Smooth muscle cell (in vitro differentiated cells): ENCODE measurements around the genes MTERF1 and CYP51A1.

DNA sequence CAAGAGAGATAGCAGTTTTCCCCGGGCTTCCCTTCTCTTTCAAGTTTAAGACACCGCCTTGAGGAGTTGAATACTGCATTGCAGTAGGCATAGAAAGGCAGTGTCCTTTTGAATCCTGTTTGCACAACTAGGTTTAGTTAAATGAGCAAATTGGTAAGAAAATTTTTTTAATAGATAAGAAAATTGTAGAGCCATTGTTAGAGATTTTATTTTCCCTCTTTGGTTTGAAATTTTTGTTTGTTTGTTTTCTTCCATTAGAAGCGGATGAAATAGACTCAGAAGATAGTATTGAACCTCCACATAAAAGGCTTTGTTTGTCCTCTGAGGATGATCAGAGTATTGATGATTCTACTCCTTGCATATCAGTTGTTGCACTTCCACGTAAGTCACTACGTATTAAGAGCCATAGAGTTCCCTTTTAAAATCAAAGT is 14.0 kb downstream of the DMTF1 start:
- RAMPAGE, long total RNA: no peak

- RAMPAGE, long total RNA: no peak
Measured at GRCh38 chr7:87199895-87200551, 19.5 kb downstream of the TMEM243 start.

DNA sequence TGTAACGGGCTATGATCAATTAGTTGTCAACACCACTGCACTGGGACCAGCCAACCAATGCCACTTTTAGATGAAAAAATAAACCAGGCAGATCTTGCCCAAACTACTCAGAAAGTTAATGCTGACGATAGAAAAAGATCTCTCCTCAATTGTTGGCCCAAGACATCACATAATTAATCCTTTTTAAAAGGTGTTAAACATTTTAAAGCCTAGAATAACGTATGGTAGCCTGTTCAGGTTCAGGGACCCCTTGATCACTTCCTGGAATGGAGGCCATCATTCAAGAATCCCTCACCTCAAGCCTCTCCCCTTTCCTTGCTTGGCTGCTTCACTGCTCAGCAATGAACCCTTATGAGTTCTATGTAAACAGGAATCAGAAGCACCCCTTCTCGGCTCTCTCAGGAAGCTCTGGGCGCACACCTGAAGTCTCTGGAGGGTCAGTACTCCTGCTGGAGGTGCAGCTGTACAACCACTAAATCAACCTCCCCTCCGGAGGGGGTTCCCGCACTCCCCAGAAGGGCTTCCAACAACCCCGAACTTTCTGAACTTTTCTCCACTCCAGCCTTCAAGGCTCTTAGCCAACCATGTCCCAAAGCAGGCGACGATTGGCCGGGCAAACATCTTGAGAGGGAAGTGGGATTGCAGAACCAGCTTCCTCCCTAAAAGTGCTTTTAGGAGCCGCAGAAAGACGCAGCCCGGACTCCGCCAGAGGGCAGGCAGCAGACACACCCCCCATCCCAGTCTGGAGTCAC is 695 bp downstream of the TMEM243 start:
- RAMPAGE, long total RNA: no peak

DNA sequence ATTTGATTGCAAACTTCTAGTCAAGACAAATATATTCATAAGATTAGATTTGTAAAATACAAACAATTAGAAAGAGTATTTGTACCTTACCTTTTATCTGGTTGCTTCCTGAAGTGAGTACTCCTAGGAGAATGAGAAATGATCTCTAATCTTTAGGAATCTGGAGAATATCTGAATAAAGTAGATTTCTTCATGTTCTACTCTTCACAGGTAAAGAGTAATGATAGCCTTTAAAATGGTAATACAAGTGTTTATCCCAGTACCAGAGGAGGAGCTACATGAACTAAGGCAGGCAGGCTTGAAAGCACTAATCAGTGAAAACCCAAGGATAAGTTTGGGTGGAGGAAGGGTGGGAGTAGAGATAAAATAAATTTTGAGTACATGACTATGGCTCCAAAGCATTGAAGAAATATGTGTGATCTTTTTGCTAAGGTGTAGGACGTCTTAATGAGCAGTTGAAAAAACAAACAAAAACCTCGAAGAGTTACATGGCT is 84.9 kb downstream of the RUNDC3B start:
- RAMPAGE, long total RNA: no peak

- RAMPAGE, long total RNA: no peak
Measured at GRCh38 chr7:87910749-87911047, 23.4 kb upstream of the ADAM22 start.

GRCh38 chr7:89839932-89840251 is 314.4 kb upstream of the STEAP1 start:
- RAMPAGE, long total RNA: no peak

- RAMPAGE, long total RNA: no peak
Measured at GRCh38 chr7:90213316-90214328, 2.1 kb downstream of the STEAP2 start.

DNA sequence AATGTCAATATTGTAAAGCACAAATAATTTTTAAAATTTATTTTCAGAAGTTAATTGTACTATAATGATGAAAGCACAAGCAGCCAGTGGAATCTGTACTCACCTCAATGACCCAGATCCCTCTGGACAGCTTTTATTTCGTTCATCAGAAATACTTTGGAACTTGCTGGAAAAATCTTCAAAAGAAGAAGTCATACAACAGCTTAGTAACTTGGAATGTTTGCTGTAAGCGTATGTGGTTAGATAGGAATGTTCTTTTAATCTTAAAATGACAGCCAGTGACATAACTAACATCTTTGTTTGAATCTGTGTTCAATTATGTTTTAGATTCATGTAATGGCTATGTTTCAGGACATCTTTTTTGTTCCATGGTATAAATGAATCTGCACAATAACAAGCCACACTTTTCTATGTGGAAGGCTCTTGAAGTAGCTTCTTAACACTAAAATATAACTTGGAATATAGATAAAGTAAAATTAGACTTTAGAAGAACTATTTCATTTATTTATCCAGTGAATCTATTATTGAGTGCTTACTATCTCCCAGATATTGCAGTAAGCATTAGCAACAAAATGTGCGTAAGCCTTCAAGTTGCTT is 26.9 kb downstream of the CFAP69 start:
- RAMPAGE, long total RNA: no peak

DNA sequence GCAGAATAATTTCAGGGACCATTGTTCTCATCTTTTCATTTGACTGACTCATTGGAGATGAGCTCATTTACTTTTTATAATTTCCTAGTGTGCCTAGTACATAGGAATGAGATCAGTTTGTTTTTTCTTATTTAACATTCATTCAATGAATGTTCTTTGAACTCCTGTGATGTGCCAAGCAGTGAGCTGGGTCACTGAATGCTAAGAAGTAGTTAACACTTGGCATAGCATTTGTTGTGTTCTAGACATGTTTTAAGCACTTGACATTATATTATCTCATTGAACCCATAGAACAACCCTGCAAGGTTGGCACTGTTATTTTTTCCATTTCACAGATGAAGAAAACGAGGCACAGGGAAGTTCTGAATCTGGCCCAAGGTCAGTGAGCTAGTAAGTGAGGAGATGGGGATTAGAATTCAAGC is 8.4 kb downstream of the CLDN12 start:
- RAMPAGE, long total RNA: no peak

- RAMPAGE, long total RNA: no peak
Measured at GRCh38 chr7:90463462-90463773, 6.0 kb upstream of the PTTG1IP2 start.

DNA sequence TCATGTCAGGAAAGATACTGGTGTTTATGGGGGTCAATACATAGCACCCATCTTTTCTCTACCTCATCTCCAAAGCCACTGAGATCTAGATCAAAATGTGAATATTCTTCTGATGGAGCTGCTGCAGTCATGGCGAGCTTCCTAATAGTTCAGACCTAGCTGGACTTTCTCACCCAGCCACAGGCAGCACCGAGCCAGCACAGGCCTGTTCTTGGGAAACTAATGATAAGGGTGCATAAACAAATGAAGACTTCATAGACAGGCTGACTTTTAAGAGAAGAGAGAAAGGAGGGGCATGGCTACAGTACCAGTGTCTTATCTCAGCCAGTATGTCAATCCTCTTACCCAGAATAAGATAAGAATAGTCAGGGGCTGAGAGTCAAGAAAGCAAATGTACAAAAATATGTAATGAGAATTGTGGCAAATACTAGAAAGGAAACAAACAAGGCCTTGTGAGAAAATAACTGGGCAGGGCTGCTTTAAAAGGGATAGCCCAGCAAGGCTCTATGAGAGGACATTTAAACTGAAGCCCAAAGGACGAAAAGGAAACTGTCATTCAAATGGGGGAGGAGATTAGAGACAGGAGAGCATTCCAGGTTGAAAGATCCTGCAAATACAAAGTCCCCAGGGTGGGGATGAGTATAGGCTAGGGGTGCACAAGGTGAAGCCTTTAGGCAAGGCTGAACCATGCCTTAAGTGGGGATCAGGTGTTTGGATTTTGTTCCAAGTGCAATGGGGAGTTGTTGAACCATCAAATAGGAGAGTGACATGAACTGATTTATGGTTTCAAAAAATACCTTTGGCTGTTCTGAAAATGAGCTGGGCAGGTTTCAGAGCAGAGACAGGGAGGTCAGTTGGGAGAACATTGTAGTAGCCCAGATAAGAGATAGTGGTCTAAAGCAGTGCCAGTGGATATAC is 21.7 kb upstream of the CDK14 start:
- RAMPAGE, long total RNA: no peak

- RAMPAGE, long total RNA: no peak
Measured at GRCh38 chr7:90594688-90595423, 1.3 kb upstream of the CDK14 start.

DNA sequence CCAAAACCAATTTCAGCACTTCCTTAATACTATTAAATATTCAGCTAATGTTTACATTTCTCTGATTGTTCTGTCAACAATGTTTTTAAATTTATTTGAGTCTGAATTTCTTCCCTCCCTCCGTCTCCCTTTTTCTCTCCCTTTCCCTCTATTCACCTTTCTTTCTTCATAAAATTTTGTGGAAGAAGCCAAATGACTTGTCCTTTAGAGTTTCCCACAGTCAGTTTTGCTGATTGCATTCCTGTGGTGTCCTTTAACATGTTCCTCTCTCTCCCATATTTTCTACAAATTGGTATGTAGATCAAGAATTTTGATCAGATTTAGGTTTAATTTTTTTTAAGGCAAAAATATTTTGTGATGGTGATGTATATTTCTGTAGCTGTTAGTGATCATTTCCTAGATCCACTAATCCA is 83.1 kb upstream of the FZD1 start:
- RAMPAGE, long total RNA: no peak

GRCh38 chr7:91875712-91876037 is 4.8 kb downstream of the MTERF1 start:
- RAMPAGE, long total RNA: no peak

DNA sequence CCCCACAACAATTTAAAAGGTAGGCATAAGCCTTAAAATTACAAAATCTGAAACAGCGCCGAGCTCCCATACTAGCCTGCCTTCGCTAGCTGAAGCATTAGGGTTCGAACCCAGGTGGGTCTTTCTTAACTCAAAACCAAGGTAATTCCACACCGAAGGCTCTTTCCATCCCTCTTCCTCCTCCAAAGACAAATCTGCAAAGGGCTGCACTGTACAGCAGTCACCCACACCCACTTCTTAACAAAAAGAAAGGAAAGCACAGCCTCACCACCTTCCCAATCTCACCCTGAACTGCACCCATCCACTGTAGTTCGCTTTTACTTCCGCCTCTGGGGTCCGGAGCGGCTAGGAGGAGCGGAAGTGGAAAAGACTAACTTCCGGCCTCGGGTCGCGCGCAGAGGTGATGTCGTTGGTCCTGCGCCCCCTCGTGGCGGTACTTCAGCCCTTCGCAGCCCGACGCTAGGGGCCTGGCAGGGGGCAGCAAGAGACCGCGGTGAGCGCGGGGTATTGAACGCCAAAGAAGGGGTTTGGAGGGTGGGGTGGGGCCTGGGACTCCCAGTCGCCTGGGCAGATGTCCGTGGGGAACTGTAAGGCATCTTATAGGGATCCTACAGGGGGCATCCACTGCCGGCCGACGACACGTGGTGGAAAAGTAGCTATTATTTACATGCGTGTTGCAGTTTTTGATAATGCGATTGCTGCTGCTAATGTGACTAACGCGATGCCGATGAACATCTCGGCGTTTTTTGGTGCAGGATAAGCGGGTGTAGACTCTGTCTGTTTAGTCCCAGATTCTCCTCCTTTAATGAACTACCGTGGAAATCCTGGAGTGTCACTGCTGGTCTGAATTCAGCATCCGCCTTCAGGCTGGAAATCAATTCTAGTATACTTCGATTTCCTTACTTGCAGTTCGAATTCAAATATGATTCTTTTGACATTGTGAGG is at the start of gene MTERF1:
Gene MTERF1, minus strand, starts transcription at position 331 of the 945 bp plus-strand sequence.
- RAMPAGE, long total RNA: start-site peak on the minus strand centred at position 323 of the sequence, 31 bp wide, 72 and 53 reads in 2 replicates

- RAMPAGE, long total RNA: no peak
Measured at GRCh38 chr7:91994508-91994812, 53.8 kb downstream of the AKAP9 start.

DNA sequence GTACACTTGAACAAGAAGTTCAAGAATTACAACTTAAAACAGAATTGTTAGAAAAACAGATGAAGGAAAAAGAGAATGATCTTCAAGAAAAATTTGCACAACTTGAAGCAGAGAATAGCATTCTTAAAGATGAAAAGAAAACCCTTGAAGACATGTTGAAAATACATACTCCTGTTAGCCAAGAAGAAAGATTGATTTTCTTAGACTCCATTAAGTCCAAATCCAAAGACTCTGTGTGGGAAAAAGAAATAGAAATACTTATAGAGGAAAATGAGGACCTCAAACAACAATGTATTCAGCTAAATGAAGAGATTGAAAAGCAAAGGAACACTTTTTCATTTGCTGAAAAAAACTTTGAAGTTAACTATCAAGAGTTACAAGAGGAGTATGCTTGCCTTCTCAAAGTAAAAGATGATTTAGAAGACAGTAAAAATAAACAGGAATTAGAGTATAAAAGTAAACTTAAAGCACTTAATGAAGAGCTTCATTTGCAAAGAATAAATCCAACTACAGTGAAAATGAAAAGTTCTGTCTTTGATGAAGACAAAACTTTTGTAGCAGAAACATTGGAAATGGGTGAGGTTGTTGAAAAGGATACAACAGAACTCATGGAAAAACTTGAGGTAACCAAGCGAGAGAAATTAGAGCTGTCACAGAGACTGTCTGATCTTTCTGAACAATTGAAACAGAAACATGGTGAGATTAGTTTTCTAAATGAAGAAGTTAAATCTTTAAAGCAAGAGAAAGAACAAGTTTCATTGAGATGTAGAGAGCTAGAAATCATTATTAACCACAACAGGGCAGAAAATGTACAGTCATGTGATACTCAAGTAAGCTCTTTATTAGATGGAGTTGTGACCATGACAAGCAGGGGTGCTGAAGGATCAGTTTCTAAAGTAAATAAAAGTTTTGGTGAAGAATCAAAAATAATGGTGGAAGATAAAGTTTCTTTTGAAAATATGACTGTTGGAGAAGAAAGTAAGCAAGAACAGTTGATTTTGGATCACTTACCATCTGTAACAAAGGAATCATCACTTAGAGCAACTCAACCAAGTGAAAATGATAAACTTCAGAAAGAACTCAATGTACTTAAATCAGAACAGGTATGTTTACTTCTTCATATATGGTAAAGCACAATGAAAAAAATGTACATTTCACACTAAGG is 61.9 kb downstream of the AKAP9 start:
- RAMPAGE, long total RNA: no peak

- RAMPAGE, long total RNA: no peak
Measured at GRCh38 chr7:92006388-92007116, 65.9 kb downstream of the AKAP9 start.

DNA sequence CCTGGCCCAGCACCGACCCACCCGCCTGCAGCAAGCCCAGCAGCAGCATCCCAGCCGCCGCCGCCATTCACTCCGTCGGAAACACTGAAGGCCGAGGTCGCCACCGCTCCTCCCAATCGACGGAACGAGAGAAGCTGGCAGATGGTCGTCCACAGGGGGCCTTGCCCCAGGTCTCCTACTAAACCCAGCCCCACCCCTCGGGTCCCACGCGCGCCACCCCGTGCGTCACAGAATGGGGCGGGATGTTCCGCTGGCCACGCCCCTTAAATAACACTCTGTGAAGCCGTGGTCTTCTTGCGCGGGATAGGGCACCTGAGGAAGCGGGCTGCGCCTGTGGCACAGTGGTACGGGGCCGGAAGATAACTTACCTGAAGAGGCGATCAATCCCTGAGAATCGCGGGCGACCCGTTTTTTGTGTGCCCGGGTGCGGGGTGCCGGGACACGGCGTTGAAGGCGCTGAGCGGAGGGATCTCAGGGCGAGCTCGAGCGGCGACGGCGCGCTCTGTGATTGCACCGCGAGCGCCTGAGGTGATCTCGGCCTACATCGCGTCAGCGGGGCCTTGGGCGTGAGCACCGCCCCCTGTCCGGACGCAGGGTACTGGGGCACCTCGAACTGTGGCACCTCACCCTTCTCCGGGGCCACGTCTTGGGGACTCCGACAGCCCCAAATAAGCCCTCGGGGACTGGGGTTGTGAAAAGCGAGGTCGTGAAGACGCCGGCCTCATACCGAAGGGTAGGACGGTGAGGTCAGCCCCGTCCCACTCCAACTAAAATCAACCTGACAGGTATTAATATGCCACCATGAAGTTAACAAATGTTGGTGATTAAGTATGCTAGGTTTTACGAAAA is at the start of gene CYP51A1:
Gene CYP51A1, minus strand, starts transcription at position 180 of the 849 bp plus-strand sequence.
- RAMPAGE, long total RNA: start-site peak on the minus strand centred at position 147 of the sequence, 67 bp wide, 758 and 275 reads in 2 replicates

DNA sequence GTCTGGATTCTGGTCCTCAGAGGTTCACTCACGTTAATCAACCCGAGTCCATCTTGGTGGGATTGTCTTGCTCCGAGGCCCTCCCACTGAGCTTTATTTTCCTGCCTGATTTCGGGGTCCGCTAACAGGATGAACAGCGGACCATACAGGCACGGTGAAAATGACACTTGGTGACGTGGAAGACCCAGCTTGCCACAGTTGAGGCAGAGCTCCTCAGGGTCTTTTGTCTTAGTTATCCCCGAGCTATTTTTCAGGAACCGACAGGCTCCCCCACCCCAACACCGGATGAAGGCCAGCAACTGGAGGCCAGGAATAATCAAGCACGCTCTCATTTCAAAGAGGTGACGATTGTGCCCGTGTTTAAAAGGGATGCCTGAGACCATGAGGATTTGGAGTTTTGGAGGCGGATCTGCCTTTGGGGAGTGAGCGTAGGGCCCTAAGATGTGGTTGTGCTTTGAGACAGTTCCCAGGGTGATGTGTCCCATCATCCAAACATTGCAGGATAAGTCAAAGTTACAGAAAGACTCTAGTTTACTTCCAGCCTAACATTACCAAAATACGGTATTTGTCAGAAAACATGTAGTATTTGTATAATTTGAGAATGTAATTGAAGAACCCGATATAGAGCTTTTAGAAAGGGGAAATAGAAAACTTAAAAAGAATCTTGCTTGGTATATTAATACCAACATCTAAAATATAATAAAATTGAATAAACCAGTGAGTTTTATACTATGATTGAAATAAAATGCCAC is 682 bp upstream of the LRRD1 start:
- RAMPAGE, long total RNA: no peak